Ureter (tissue), 1 donor: Measurements from ENCODE around the genes CATSPERG and LGALS7B.

DNA sequence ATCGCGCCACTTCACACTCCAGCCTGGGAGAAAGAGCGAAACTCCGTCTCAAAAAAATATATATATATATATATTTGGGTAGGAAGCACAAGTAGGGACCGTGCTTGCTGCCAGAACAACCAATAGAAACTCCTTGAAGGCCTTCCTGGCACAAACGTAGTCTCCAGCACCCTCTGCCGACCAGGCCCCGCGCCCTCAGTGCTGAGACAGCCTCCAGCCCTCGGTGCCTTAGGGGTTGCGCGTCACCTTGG lies 218 bp upstream of the CATSPERG start:
- PRO-cap, result bidirectional peak, plus-strand start outside the sequence, minus-strand start at position 200 of the sequence

DNA sequence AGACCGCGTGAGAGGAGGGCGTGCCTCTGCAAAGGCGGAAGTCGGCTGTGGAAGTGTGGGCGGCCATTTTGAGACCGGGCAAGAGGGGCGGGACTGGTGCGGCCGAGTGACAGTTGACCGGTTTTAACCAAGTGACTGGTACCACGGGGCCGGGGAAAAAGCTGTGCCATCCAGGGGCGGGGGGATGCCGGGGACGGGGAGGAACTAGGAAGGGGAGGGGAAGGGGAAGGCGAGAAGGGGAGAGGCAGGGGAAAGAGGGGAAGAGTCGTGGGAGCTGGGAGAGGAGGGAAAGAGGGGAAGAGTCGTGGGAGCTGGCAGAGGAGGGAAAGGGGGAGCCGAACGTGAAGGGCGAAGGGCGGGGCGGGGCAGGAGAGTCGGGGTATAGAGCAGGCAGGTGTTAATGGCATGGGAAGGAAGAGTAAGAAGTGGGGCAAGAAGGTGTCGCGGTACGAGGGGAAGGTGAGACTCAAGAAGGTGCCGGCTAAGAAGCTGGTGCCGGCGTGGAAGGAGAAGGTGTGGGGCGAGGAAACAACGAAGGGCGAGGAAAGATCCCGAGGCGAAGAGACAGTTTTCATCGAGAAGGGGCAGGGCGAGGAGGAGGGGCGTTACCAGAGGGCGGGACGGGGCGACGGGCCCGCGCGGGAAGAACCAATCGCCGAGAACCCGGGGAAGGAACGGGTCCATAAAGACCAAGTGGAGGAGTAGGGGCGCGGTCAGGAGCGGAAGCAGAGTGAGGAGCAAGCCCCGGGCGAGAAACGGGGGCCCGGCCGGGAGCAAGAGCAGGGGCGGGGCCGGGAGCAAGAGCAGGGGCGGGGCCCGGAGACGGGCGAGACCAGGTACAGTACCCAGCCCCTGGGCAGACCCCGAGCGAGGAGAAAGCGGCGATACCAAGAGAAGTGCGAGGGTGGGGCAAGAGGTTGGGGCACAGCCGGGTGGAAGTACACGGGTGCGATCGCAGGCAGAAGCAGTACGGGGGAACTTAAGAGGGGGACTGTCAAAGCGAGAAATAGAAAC lies at the start of gene CATSPERG:
TSS of gene CATSPERG (plus strand) at position 93 of the 1,014 bp plus-strand sequence.
- PRO-cap, result bidirectional peak, plus-strand start at position 162 of the sequence, minus-strand start outside the sequence; bidirectional peak, plus-strand start at position 712 of the sequence, minus-strand start at position 569 of the sequence

DNA sequence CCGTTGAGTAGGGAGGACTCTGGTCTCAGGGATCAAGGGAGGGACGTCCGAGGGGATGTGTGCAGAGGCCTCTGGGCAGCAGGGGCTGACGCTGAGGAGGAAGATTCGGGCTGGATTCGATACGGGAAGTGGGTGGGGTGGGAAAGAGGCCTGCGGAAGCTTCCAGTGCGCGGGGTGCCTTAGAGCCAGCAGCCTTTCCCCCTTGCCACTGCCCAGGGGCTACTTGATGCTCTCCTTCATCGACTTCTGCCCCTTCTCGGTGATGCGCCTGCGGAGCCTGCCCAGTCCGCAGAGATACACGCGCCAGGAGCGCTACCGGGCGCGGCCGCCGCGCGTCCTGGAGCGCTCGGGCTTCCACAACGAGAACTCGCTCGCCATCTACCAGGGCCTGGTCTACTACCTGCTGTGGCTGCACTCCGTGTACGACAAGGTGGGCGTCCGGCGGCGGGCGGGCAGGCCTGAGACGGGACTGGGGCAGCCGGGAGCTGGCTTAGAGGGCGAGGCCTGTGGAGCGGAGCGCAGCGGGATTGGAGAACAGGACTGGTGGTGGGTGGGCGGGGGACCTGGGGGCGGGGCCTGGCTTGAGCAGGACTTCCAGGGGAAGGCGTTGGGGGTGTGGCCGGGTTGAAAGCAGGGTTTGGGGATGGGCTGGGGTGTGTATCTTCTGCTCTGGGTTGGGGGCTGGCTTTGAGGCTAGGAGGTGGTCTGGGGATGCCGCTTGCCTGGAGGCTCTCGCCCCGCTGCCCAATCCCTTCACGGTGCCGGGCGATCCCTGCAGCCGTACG lies 12.7 kb upstream of the PSMD8 start:
- PRO-cap, result no peak

DNA sequence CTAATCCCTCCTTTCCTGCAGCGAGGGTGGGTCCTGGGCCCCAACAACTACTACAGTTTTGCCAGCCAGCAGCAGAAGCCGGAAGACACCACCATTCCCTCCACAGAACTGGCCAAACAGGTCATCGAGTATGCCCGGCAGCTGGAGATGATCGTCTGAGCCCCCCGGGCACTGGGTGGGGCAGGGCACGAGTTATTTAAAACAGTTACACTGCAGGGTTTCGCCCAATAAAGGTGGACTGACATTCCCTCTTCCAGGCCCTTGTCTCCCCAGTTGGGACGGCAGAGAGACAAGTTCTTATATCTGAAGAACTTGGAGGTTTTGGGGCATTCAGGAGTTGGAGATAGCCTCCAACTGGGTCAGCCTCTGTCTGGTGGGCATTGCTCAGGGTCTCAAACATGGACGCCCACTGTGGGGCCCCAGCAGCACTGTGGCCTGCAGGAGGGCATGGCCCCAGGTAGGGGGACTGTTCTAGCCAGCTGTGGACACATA lies 4.6 kb downstream of the GGN start:
- PRO-cap, result no peak

DNA sequence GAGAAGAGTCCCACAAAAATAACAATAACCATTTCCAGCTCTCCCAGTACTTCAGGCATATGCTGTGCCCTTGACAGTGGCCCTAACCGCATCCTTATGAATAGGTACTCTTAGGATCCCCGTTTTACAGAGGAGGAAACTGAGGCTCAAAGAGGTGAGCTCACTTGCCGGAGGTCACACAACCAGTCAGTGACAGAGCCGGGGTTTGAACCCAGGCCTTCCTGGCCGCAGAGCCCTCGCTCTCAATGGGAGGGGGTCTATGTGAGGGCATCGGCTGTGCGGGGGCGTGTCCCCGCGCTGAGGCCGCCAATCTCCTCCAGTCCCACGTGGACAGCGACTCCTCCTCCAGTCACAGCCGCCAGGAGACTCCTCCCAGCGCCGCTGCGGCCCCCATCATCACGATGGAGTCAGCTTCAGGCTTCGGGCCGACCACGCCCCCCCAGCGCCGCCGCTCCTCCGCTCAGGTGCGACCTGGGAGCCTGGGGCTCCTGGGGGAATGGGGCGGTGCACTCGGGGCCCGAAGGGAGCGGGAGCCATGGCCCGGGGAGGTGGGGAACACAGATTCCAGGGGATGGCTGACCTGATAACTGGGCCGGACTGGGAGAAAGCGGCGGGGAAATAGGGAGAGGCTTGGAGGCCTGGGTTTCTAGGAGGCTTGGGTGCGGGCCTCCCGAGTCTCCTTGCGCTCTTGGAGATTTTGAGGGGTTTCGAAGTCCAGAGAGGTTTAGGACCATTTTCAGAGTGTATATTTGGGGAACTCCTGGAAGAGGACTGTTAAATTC lies 6.0 kb downstream of the SPRED3 start:
- PRO-cap, result no peak

GRCh38 chr19:38401059-38401591 lies 1.8 kb upstream of the FAM98C start:
- PRO-cap, result no peak

- PRO-cap, result no peak
These were observed 69.3 kb downstream of the RYR1 start for GRCh38 chr19:38502784-38503126.

DNA sequence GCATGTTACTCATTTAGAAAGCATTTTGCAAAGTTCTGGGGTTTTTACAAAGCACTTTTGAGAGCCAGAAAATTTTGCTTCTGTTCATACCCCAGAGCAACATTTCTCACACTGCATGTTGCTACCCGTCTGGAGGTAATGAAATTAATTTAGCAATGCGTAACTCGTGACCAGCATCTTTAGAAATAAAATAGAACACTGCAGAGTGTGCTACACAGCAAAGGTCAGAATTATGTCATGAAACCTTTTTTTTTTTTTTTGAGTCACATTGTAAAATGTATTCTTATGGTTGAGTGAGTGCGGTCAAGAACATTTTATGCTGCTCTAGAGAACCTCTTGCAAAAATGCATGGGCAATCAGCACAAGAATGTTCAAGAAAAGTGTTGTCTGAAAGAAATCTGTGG lies 58.1 kb downstream of the MAP4K1 start:
- PRO-cap, result no peak

- PRO-cap, result no peak
These were observed 52.6 kb downstream of the MAP4K1 start for GRCh38 chr19:38564799-38565954.

GRCh38 chr19:38579993-38580650 lies 37.6 kb downstream of the MAP4K1 start:
- PRO-cap, result no peak

DNA sequence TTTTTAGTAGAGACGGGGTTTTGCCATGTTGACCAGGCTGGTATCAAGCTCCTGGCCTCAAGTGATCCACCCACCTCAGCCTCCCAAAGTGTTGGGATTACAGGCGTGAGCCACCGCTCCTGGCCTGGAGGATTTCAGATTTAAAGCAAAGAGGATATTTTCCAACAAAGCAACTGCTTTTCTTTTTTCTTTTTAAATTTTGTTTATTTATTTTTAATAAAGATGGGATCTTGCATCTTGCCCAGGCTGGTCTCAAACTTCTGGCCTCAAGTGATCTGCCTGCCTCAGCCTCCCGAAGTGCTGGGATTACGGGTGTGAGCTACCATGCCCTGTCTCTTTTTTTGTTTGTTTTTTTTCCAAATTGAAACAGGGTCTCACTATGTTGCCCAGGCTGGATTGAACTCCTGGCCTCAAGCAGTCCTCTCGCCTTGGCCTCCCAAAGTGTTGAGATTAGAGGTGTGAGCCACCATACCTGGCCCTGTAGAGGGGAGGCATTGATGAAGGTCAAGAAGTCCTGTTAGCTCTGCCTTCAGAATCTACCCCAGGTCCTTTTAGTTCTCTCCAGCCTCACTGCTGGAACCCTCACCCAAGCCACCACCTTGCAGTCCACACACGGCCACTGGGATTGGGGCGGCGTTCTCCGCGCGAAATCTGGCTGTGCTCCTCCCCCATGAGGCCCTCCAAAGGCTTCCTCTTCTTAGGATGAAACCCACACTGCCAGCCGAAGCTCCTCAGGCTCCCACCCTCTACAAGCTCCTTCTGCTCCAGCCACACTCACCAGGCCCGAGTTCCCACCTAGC lies 34.8 kb downstream of the ACTN4 start:
- PRO-cap, result no peak

- PRO-cap, result no peak
These were observed 47.0 kb downstream of the ACTN4 start for GRCh38 chr19:38694560-38694759.

GRCh38 chr19:38702880-38703146 lies 41.5 kb downstream of the CAPN12 start:
- PRO-cap, result no peak

DNA sequence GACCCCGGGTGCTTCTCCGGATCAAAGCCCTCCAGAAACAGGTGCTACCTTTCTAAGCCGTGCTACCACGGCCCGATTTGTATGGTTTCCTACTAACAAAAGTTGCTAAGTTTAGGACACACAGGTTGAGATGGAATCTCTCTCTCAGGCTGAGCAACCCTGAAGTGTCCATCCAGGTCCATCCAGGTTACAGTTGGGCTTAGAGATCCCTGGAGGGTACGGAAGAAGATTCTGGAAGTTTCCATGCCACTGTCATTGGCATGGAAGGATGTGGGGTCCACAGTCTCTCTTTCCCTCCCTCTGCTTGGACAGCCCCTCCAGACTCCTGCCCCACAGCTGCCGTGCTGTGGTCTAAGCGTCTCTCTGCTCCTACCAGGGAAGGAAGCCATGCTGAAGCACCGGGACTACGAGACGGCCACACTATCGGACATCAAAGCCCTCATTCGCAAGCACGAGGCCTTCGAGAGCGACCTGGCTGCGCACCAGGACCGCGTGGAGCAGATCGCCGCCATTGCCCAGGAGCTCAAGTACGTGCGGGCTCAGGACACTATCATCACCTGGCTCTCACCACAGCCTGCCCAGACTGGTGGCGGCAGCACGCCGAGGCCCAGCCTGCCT lies 23.0 kb downstream of the CAPN12 start:
- PRO-cap, result no peak

DNA sequence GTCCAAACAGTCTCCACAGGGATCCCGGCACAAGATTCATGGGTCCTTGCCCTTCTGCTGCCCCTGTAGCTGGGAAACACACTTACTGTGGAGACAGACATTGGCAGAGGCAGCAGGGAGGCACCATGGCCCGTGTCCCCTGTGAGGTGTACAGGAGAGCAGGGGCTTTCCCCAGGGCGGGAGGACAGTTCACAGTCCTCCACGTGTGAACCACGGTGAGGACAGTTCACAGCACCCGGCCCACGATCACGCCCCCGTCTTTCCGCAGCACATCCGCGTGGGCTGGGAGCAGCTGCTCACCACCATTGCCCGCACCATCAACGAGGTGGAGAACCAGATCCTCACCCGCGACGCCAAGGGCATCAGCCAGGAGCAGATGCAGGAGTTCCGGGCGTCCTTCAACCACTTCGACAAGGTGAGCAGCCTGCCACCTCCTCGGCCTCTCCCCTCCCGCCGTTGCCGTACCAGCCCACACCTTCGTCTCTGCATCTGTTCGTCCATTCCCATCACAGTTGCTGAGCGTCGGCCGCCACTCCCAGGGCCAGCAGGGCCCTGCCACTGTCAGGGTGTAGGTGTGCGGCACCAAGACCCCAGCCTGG lies 17.5 kb downstream of the CAPN12 start:
- PRO-cap, result no peak

DNA sequence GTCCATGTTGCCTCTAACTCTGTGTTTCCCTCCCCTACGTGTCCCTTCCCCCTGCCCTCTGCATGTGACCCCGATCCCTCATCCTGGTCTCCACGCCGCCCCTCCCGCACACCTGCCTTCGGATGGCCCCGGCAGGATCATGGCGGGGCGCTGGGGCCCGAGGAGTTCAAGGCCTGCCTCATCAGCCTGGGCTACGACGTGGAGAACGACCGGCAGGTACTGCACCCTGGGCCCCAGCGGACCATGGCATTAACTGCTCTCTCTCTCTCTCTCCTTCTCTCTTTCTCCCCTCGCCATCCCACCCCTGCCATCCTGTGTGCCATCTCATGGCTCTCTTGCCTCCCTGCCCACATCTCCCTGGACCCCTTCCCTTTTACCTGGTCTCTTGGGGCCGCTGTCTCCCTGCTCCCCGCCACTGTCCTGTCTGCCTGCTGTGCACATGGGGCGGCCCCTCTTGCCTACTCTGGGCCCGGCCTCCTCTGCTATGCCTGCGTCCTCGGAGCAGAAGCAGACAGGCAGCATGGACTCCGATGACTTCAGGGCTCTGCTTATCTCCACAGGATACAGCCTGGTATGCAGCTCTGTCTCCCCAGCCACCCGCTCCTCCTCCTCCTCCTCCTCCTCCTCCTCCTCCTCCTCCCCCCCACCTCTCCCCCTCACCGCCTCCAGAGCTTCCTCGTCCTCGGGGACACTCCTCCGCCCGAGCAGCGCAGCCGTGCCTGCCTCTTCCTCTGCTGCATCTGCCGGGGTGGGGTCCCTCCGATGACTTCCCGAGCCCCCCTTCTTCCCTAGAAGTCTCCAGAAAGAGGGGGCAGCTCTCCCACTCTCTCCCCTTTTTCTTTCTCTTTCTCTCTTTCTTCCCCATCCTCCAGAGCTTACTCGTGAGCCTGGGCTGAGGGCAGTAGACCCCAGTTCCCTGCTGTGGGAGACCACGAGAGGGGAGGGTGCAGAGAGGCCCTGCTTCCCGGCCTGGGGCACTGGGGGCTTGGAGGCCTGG lies 16.2 kb downstream of the CAPN12 start:
- PRO-cap, result no peak

DNA sequence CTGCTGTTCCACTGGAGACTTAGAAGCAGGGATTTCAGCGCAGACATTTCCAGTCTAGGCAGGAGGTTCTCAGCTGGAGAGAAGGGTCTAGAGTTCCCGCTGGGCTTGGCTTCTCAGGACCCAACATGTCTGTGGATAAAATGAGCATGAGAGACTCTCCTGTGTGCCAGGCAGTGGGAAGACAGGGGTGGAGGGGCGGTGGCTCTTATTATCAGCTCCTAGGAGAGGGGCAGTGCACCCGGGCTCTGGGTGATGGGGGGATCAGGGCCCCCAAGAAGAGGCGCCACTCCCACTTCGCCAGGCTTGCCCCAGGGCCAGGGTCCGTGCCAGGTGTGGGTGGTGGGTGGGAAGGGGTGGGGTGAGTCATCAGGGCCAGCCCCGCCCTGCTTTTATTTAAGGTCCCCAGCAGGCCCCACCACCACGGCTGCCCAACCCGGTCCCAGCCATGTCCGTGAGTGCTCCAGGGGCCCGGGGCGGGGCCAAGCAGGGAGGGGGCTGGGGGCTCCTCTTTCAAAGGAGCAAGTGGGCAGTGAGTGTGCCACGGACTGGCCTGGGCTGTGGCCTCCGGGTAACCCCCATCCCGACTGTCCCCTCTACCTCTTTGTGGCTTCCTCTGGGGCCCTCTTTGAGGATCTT lies at the start of gene LGALS7B:
TSS of gene LGALS7B (plus strand) at position 419 of the 636 bp plus-strand sequence.
- PRO-cap, result no peak

DNA sequence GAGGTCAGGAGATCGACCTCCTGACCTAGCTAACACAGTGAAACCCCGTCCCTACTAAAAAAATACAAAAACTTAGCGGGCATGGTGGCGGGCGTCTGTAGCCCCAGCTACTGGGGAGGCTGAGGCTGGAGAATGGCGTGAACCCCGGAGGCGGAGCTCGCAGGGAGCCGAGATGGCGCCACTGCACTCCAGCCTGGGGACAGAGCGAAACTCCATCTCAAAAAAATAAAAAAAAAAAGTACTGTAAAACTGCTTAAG lies 1.3 kb upstream of the ECH1 start:
- PRO-cap, result no peak

DNA sequence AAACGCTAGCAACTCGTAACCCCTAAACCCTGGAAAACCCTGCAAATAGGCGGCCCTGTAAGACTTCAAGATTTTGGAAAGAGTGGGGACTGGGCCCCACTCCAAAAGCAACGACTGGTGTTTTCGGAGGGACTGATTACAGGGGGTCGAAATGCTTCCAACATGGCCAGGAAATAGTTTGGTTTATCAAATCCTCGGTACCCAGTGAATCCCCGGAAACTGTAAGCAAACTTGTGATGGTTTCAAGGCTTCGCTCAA lies 997 bp downstream of the HNRNPL start:
- PRO-cap, result no peak

DNA sequence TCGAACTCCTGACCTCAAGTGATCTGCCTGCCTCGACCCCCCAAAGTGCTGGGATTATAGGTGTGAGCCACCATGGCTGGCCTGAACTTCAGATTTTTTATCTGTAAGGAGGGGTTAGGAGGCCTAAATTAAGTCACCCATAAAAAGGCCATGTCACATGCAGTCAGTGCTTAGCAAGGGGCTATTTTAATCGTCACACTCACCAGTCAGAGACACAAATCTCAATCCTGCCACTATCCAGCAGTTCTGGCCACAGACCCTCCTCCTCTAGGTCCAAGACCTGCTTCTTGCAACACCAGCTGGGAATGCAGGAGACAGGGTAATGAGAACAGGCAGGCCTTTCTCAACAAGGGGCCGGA lies 1.5 kb downstream of the FBXO27 start:
- PRO-cap, result no peak